Gastrocnemius medialis (tissue), 3 donors: Measurements from ENCODE around the genes WBP1, CCDC142, LRRTM1, SUCLG1, DNAH6 and TMSB10.

GRCh38 chr2:74457844-74458647 lies at the start of gene WBP1:
Gene WBP1, plus strand, starts transcription at chr2:74458438.
- PRO-cap = bidirectional peak, plus-strand start at chr2:74458440, minus-strand start at chr2:74458094
- RAMPAGE, long total RNA, 3 experiments = start-site peak on the plus strand in 1 of 3 experiments, at chr2:74458457-74458480 at its widest, 90 reads per replicate

DNA sequence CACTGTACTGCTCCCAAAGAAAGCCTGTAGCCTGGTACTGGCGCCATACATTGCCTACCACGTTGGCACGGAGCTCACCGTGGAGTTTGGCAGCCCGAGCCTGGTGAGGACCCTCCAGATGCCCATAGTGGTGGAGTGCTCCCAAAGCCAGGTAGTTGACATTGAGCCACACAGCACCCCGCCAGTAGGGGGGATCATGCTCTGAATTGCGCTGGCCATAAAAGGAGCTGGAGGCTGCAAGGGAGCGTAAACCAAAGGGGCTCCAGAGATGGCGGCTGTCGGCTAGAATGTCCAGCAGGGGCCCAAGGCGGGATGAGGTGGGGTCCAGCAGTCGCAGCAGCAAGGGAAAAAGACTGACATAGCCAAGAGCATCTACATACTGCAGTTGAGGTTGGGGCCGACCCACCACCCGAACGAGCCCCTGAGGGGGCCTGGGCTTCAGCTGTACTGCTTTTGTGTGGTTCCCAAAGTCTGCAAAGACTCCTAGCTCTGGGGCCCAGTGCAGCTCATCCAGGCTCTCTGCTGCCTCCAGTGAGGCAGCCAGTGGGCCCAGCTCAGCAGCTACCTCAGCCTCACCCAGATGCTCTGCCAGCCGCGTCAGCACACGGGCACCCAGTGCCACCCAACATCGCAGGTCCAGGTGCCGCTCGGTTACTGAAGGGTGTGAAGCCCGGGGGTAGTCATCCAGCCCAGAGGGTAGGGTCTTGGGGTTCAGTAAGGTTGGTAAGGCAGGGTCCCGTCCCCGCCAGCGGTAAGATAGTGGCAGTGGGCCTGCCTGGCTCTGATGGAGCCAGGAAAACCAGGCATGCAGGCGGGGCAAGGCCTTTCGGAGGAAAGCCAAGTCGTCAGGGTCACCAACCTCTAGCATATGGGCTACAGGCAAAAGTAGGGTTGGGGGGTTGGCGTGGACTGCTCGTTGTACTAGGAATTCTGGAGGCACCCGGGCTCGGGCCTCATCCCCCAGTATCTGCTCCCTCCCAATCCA lies 3.4 kb downstream of the WBP1 start:
- PRO-cap = no peak
- RAMPAGE, long total RNA, 3 experiments = no peak in any of the 3 experiments

DNA sequence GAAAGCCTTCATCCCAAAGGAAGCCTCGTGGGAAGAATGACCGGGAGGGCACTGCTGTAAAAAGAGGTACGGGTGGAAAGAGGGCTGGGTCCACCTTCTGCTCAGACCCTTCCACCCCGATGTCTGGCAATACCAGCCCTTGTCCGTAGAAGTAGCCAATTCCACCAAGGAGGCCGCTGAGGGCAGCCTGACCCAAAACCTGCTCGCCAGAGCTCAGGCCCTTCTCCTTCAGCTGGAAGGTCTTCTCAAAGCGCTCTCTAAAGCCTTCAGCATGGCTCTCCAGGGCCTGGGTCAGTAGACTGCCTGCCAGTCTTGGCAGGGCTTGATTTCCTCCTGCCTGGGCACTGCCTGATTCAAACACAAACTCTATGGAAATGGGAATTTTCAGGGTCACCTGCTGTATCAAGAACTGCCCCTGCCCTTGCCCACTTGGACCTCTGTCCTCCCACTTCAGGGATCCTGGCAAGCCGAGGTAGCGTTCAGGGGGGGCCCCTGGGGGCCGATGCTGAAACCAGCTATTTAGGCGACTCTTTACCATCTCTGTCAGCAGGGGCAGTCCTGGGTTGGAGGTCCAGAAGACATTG lies 2.7 kb downstream of the MOGS start:
- PRO-cap = no peak
- RAMPAGE, long total RNA, 3 experiments = no peak in any of the 3 experiments

GRCh38 chr2:74482274-74483150 lies at the start of gene CCDC142:
Gene CCDC142, minus strand, starts transcription at chr2:74482998.
- PRO-cap = bidirectional peak, plus-strand start at chr2:74483084, minus-strand start at chr2:74482998
- RAMPAGE, long total RNA, 3 experiments = start-site peak on the plus strand in 3 of 3 experiments, at chr2:74483077-74483093 at its widest, 43 to 60 reads per replicate

DNA sequence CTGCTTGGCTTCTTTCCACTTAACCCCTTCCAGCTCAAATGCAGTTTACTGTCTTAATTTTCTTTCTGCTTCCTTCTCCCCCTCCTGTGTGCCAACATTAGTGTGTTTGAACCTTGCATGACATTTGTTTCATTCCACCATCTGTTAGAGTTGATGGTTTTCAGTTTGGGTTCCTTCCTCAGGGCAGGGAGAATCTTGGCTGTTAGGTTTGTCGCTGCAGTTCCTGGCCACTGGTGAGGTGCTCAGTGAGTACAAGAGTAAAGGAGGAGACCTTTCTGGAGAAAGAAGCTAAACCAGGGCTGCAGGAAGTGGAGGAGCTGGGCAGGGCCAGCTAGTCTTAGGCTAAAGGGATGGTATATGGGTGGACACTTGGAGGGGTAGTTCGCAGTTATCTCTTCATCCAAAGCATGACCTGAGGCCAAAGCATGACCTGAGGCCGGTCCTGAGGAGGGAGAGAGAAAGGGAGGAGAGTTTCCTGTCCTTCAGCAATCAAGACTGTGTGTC lies 4.1 kb downstream of the HK2 start:
- PRO-cap = no peak
- RAMPAGE, long total RNA, 3 experiments = no peak in any of the 3 experiments

GRCh38 chr2:74843005-74844306 lies 9.5 kb downstream of the HK2 start:
- PRO-cap = unidirectional peak, minus-strand start at chr2:74844094
- RAMPAGE, long total RNA, 3 experiments = no peak in any of the 3 experiments

DNA sequence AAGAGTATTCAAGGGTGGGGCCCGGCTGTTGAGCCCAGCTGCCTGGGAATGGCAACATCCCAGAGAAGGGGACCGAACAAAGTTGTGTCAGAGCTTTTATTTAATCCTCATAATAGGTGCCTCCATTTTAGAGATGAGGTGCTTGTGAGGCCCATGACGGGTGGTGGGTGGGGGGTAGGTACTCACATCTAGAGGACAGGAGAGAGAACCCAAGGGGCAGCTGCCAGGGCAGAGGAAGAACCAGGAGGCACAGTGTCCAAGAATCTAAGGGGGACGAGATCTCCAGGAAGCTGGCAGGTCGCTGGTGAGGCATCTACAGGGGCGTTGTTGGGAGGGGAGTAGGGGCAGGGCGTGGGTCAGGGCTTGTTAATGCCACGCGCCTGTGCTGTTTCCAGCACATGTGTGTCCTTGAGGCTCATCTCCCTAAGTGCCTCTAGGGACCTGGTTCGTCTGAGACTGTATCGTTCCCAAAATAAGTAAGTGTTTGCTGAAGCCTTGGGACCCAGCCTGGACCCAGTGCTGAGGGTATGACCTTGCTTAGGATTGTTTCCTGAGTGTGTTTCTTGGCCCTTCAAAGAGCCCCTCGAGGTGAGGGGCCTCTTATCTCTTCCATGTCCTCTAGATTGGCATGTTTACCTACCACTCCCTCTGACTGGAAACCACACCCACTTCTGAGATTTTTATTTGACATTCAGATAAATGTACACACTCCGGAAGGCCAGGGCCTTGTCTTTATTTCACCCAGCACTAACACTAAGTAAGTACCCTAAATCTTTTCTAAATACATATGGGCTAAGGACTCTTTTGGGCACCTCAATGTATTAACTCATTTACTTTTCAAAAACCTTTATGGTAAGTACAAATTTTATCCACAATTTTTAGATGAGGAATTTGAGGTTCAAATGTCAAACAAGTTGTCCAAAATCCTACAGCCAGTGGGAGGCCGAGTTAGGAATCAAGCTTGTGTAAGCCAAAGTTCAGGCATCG lies 22.2 kb downstream of the HK2 start:
- PRO-cap = no peak
- RAMPAGE, long total RNA, 3 experiments = no peak in any of the 3 experiments

DNA sequence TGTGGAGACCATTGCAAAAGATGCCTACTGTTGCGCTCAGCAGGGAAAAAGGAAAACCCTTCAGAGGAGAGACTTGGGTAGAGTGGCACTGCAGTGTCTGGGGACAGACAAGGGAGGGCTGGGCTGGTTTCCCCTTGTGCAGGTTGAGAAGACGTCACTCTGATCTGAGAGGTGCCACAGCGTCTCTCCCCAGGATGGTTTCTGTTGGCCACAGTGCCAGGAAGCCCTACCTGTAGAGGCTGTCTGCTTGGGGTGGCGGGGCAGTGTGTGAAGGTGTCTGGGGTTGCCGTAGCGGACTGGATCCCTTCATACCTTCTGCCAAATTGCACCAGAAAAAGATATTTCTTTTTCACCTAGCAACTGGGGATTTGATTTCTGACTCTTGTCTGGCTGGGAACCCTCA lies 907 bp downstream of the POLE4 start:
- PRO-cap = no peak
- RAMPAGE, long total RNA, 3 experiments = no peak in any of the 3 experiments

GRCh38 chr2:75109165-75109573 lies 90.2 kb downstream of the TACR1 start:
- PRO-cap = no peak
- RAMPAGE, long total RNA, 3 experiments = no peak in any of the 3 experiments

DNA sequence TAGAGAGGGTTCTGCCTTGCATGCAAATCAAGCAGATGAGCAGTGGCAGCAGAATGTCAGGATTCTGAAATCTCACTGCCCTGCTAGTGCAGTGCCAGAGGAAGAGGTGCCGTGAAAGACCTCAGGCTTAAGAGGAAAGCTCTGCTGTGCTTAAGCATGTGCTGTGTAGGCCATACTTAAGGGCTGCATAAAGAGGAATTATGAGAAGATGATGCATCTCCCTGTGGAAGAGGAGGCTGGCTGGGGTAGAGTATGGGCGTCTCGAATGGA lies 132.0 kb downstream of the EVA1A start:
- PRO-cap = no peak
- RAMPAGE, long total RNA, 3 experiments = no peak in any of the 3 experiments

- PRO-cap = no peak
- RAMPAGE, long total RNA, 3 experiments = no peak in any of the 3 experiments
Measured at GRCh38 chr2:75605703-75606622, 40.6 kb upstream of the MRPL19 start.

DNA sequence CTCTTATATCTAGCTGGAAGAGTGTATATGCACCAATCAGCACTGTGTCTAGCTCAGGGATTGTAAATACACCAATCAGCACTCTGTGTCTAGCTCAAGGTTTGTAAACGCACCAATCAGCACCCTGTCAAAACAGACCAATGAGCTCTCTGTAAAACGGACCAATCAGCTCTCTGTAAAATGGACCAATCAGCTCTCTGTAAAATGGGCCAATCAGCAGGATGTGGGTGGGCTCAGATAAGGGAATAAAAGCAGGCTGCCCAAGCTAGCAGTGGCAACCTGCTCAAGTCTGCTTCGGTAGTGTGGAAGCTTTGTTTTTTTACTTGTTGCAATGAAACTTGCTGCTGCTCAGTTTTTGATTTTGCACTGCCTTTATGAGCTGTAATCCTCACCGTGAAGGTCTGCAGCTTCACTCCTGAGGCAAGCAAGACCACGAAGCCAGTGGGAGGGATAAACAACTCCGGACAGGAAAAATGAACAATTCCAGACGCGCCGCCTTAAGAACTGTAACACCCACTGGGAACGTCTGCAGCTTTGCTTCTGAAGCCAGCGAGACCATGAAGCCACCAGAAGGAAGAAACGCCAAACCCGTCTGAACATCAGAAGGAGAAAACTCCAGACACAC lies 245.9 kb upstream of the REG3G start:
- PRO-cap = no peak
- RAMPAGE, long total RNA, 3 experiments = no peak in any of the 3 experiments

DNA sequence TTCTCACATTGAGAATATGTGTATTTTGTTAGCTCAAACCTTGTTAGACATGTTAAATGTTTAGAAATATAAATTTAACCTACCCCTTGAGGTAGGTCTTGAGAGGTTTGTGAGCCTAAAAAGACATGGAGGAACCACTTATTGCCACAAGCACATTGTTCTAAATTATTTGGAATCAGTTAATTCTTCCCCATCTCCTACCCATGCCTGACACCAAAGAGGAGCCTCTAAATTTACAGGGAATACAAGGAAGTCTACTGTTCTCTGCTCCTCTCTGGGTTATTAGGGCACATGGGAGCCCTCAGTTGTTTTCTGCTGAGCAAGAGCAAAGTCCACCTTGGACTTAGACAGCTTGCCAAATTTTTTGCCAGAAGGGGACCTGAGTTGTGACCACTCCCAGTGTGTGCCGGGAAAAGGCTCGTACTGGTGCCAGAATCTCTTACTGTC lies 324 bp upstream of the REG1A start:
- PRO-cap = no peak
- RAMPAGE, long total RNA, 3 experiments = no peak in any of the 3 experiments

DNA sequence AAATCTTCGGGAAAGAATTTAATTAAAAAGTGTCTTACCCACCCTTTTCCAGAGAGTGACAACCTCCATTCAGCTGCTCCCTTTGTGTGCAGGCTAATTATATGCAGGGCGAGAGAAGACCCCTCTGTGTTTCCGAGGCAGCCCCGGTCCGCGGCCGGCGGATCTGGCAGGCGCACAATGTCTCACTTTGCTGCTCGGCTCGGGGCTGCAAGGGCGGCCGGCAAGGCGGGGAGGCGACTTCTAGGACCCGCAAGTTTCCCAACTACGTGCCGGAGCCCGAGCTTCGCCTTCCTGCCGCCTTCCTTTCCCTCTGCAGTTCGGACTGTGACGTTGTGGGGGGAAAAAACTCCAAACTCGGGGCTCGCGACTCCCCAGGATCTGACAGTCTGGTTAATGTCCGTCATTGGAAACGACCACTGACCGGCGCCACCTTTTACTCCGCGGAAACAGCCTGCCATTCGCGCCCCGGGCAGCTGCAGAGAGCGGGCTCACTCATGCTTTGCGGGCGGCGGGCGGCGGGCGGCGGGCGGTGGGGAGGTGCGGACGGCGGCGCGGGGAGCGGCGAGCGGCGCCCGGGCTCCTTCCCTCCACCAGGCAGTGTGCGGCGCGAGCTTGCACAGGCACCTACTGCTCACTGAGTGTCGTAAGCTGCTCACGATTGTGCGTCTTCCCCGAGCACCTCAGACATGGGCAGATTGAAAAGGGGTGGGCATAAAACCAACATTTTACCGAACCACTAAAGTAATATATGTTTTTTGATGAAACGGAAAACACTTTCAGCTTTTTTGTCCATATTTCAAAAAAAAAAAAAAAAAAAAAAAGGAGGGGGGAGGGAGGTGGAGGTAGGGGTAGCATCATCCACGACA lies at the start of gene LRRTM1:
LRRTM1 (minus strand) TSS at position 643 of the 866 bp plus-strand sequence.
- PRO-cap = no peak
- RAMPAGE, long total RNA, 3 experiments = no peak in any of the 3 experiments

GRCh38 chr2:82140008-82140389 lies 1835.4 kb upstream of the LRRTM1 start:
- PRO-cap = no peak
- RAMPAGE, long total RNA, 3 experiments = no peak in any of the 3 experiments

GRCh38 chr2:84458383-84459401 lies at the start of gene SUCLG1:
Gene SUCLG1, minus strand, starts transcription at chr2:84459280.
- PRO-cap = unidirectional peak, plus-strand start at chr2:84458868; bidirectional peak, plus-strand start at chr2:84459582, minus-strand start at chr2:84459239
- RAMPAGE, long total RNA, 3 experiments = start-site peak on the minus strand in 3 of 3 experiments, at chr2:84459238-84459267 at its widest, 168 to 538 reads per replicate

DNA sequence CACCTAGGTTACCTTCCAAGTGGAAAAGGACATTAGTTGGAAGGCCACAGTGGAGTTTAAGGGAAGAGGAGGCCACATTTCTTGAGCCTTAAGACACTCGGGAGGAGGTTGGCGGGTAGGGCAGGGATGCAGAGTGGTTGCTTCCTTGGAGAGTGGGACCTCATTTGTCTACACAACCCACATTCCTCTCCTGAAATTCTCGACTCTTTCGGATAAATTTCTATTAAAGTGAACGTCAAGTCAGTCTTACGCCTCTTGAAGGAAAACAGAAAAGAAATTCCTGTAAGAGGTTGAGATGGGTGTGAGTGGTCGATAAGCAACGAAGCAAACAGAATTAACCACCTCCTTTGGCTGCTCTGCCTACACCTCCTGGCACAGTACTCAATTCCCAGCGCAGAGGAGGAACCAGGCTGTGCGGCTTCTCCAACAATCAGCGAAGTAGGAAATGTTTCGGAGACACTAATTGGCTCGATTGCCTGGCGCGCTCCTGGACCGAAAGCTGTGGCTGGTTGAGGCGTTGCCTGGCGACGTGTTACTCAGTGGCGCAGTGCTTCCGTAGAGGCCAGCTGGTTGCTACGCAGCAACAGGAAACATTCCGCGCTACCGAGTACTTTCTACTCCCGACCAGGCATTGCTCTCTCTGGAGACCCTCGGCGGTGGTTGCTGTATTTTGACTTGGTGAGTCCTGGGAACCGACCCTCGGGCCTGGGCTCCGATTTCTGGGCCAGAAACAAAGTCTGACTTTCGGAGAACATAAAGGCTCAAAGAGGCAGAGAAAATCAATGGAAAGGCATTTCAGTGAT lies at the start of gene DNAH6:
DNAH6 (plus strand) TSS at position 593 of the 803 bp plus-strand sequence.
- PRO-cap = no peak
- RAMPAGE, long total RNA, 3 experiments = no peak in any of the 3 experiments

DNA sequence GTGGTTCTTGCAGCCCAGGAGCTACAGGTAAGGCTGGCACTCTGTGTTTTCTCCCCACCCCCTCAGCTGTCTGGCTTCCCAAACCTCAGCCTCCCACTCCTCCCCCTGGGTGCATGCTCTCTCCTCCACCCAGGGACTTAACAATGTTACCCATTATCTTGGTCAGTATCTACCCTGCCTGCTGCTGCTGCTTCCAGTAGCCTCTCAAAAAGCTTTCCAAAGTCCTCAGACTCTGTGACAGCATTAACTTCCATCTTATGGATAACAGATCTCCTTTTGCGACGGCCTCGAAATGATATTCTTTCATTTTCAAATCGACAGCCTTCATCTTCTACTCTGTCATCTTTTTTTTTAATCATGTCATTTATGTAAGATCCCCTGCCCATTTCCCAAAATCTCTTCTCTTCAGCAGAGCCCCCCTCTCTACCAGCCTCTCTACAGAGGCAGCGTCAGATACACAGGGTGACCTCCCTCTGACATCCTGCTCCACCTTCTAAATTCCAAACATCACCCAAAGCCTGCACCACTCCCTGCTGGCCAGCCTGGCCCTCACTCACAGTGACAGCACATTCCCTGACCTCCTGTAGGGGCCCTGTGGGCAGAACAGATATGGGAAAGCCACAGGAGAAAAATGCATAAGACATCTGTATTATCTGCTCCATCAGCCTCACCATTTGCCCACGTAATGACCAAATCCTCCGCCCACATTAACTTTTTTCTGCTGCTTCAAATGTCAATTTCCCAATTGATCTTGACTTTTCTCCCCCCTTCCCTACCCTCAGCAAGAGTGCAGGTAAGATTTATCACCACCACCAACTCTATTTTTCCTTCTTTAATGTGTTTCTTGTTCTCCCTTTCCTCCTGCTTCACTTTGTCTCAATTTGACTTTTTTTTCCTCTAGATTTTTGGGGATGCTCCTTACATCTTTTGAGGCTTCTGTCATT lies 40.7 kb downstream of the TRABD2A start:
- PRO-cap = no peak
- RAMPAGE, long total RNA, 3 experiments = no peak in any of the 3 experiments

DNA sequence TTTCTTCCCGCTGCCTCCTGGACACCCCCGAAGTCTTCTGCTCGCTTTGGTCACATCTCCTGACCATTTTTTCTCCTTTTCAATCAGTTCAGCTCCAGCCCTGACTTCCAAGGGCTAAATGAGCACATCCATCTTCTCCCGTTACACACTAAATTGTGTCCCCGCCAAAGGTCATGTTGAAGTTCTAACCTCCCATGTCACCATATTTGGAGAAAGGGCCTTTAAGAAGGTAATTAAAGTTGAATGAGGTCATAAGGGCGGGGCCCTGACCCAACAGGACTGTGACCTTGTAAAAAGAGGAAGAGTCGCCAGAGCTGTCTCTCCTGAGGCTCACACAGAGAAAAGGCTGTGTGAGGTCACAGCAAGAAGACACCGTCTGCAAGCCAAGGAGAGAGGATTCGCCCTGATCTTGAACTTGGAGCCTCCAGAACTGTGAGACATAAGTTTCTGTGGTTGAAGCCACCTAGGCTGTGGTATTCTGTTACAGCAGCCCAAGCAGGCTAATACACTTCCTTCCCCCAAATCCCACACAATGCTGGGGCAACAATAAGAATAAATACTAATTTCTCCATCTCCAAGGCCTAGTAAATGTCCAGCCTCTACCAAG lies 24.1 kb downstream of the TRABD2A start:
- PRO-cap = no peak
- RAMPAGE, long total RNA, 3 experiments = no peak in any of the 3 experiments

DNA sequence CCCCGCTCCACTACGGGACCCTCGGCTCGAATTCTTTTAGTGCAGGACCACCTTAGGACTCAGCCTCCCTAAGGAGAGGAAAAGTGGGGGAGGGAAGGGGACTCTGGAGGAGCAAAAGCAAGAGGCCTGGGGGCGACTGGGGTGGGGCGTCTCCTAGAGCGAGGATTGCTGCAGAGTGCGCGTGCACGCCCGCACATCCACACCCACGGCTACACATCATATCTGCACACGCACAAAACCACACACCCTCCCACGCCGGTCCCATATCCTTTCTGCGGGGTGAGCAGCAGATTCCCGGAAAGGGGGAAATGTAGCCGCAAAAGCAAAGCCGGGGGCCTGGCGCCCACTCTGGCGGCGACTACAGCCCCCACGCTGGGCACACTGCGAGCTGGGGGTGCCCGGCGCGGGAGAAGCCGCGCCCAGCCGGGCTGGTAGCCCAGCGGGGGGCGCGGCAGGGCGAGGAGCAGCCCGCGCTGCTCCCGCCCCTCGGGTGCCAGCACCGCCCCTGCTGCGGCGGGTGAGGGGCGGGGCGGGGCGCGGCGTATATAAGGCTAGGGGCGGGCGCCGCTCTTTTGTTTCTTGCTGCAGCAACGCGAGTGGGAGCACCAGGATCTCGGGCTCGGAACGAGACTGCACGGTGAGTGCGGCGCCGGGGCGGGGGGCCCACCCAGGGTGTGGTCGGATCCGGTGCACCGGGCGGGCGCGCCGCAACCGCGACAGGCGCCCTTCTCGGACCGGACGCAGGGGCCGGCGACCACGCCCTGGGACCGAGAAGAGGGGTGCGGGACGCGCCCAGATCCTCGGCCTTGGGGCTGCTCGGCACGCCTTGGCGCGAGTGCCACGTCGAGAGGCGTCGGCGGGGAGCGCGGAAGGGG lies at the start of gene TMSB10:
TMSB10 (plus strand) TSS at position 575 of the 875 bp plus-strand sequence.
- PRO-cap = bidirectional peak, plus-strand start at position 575 of the sequence, minus-strand start at position 415 of the sequence
- RAMPAGE, long total RNA, 3 experiments = start-site peak on the plus strand in 3 of 3 experiments, centred at positions 575 to 797 of the sequence, 69 to 2,949 reads per replicate